Measurements from ENCODE around the genes COL9A2 and NFYC.

GRCh38 chr1:39103634-39104331 lies 77.6 kb downstream of the NDUFS5 start:
- PRO-cap: bidirectional peak, plus-strand start at chr1:39104482, minus-strand start at chr1:39104287
- RAMPAGE, long total RNA: no peak

GRCh38 chr1:39114551-39115356 lies 88.6 kb downstream of the NDUFS5 start:
- PRO-cap: no peak
- RAMPAGE, long total RNA: no peak

DNA sequence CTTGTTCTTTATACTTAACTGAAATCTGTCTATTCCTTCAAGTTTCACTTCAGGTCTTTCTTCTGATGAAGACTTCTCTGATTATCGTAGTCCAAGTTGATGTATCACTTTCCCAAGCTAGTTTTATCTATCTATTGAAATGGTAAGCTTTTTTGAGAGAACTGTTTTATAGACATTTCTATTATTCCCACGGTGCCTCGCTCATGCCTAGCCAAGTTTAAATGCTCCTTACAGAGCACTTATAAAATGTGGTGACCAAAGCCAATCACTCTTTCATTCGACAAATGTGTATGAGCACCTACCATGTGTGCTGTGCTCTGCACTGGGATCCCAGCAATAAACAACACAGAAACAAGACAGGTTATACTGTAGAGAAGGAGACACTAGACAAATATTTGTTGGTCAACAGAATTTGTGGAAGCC lies 34.4 kb upstream of the MACF1 start:
- PRO-cap: no peak
- RAMPAGE, long total RNA: no peak

- PRO-cap: no peak
- RAMPAGE, long total RNA: no peak
Observed at GRCh38 chr1:39282934-39283865, 78.7 kb downstream of the MACF1 start.

- PRO-cap: no peak
- RAMPAGE, long total RNA: no peak
Observed at GRCh38 chr1:39367934-39368637, 123.3 kb upstream of the BMP8A start.

DNA sequence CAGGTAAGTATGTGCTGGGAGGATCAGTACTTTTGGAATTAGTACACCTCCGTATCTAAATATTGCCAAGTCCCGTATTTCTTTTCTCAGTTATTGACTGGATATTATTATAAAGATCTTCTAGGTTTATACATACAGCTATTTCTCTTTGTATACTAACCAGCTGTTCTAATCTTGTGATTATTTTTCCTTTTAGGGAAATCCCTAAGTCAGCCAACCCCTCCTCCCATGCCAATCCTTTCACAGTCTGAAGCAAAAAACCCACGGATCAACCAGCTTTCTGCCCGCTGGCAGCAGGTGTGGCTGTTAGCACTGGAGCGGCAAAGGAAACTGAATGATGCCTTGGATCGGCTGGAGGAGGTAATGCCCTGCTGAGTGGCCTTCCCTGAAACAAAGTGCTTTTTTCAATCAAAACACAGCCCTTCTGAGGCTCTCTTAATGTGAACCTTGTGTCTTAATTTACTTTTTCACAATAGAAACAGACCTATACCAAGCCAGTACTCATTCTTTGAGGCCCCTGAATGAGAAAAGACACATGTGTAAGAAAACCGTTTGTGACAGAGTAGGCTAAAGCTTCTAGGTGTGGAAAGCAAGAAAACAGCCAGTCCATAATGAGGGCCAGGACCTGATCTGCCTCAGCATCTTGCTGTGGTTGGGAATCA lies 32.4 kb upstream of the BMP8A start:
- PRO-cap: no peak
- RAMPAGE, long total RNA: no peak

- PRO-cap: no peak
- RAMPAGE, long total RNA: no peak
Observed at GRCh38 chr1:39485340-39486082, 5.9 kb upstream of the BMP8A start.

DNA sequence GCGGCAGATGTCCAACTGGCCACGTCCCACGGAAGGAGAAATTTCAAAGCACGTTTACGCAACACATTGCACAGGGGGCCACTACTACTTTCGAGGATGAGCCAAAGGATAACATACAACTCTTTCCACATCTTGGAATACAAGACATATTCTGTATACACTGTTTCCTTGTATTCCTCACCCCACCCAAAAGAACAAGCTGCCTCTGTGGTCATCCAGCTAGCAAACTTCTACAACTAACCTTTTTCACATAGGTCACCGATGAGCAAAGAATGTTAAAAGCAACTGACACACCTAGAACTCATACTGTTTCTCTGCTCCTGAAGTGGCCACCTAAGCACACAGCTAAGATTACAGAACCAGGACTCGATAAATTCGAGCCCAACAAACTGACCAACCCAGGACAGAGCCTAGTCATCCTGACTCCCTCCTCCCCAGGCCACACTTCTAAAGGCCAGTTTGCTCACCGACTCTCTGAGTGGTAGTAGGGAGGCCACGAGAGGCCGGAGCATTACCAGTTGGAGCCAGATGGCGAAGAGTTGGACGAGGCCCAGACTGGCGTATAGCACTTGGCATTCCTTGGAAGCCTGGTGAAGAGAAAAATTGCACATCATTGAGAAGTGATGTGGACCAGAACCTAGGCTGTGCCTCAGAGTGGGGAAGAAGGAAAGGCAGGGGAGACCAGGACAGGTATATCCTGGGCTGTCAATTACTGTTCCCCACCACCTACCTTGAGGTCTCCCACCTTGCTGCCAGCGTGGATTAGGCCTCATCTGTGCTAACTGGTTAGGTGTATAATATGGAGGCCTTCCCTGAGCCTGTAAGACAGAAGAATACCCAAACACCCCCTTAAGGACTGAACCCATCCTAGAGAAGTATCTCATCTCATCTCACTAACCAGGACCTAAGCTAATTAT lies 12.4 kb downstream of the PABPC4 start:
- PRO-cap: no peak
- RAMPAGE, long total RNA: no peak

GRCh38 chr1:39566288-39567261 lies 10.0 kb downstream of the PABPC4 start:
- PRO-cap: no peak
- RAMPAGE, long total RNA: no peak

- PRO-cap: no peak
- RAMPAGE, long total RNA: no peak
Observed at GRCh38 chr1:39957157-39957975, 2.4 kb downstream of the MFSD2A start.

DNA sequence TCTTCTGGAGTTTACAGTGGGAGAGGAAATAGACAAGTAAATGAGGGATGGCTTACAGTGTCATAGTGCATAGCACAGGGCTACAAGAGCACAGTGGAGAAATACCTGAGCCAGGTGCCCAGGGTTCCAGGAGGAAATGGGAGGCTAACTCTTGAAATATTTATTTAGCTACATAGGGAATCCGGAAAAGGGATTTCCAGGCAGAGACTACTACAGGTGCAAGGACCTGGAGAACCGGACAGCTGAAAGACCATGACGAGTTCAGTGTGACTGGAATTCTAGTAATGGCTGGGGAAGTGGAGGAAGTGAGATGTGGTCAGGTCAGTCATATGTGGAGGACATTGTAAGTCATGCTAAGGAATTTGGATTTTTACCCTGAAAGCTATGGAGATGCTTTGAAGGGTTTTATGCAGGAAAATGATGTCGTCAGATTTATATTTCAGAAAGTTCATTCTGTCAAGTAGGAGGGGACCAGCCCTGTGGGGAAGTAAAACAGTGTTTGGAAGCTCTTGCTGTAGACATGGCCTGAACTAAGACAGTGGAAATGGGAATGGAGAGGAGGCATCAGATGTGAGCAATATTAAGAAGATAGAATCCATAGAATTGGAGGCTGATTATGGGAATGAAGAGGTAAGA lies 1.8 kb downstream of the CAP1 start:
- PRO-cap: no peak
- RAMPAGE, long total RNA: no peak

DNA sequence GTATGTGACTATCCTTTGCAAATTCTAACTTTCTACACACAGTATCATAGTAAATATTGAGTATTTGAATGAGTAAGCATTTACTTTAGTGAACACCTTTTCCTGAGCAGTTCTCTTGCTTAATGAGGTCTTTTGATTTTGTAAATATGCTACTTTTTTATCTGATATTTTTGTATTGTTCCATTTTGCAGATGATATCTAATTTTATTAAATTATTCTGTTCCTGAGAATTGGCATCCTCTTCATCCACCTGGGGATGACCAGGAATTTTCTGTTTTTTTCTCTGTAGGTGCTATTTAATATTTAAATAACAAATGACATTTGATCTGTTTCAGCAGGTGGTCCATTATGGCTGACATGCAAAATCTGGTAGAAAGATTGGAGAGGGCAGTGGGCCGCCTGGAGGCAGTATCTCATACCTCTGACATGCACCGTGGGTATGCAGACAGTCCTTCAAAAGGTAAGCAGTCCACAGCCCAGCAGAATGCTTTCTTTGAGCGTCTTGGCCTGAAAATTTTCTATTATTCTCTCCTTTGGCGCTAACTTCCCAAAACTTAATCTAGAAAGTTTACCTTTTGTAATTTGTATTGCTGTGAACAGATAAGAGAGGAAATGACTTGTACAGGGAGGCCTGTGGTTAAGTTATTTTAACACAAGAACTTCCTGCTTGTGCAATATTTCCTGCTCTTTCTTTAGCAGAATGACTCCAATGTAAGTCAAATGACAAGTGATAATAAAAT lies 18.6 kb downstream of the CAP1 start:
- PRO-cap: bidirectional peak, plus-strand start at position 416 of the sequence, minus-strand start at position 254 of the sequence
- RAMPAGE, long total RNA: no peak

DNA sequence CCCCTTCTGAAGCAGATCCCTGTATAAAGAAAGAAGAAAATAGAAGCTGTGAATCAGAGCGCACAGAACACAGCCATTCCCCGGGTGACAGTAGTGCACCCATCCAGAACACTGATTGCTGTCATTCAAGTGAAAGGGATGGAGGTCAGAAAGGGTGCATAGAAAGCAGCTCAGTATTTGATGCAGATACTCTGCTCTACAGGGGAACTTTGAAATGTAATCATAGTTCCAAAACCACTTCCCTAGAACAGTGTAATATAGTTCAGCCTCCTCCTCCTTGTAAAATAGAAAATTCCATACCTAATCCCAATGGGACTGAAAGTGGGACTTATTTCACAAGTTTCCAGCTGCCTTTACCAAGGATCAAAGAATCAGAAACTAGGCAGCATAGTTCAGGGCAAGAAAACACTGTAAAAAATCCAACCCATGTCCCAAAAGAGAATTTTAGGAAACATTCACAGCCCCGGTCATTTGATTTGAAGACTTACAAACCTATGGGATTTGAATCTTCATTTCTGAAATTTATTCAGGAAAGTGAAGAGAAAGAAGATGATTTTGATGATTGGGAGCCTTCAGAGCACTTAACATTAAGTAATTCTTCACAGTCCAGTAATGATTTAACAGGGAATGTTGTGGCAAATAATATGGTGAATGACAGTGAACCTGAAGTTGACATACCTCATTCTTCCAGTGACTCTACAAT lies 8.1 kb upstream of the TMCO2 start:
- PRO-cap: no peak
- RAMPAGE, long total RNA: no peak

DNA sequence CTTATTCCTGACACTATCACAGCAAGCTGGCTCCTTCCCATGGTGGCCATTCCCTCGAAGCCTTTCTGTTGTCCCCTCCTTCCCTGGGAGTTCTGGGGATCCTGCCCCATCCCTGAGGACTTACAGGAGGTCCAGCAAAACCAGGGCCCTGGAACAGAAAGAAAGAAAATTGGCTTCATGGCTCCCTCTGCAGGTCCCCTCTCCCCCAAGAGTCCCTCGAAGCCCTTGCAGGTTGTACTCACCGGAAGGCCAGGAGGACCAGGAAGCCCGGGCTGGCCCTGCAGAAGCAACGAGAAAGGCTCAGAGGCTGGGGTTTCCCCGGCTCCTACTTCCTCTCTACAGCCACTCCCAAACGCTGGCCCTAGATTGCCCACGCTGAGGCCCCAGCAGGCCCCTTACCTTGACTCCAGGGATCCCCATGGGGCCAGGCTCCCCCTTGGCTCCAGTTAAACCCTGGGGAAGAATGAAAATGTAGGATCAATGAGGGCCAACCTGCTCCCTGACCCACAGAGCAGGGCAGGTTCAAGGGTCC lies 4.7 kb downstream of the COL9A2 start:
- PRO-cap: no peak
- RAMPAGE, long total RNA: no peak

- PRO-cap: bidirectional peak, plus-strand start at chr1:40317444, minus-strand start at chr1:40317282
- RAMPAGE, long total RNA: no peak
Observed at GRCh38 chr1:40317091-40317735, at the start of gene COL9A2. Gene COL9A2, minus strand, starts transcription at chr1:40317286.

GRCh38 chr1:40338709-40339092 lies 21.6 kb upstream of the COL9A2 start:
- PRO-cap: no peak
- RAMPAGE, long total RNA: no peak

DNA sequence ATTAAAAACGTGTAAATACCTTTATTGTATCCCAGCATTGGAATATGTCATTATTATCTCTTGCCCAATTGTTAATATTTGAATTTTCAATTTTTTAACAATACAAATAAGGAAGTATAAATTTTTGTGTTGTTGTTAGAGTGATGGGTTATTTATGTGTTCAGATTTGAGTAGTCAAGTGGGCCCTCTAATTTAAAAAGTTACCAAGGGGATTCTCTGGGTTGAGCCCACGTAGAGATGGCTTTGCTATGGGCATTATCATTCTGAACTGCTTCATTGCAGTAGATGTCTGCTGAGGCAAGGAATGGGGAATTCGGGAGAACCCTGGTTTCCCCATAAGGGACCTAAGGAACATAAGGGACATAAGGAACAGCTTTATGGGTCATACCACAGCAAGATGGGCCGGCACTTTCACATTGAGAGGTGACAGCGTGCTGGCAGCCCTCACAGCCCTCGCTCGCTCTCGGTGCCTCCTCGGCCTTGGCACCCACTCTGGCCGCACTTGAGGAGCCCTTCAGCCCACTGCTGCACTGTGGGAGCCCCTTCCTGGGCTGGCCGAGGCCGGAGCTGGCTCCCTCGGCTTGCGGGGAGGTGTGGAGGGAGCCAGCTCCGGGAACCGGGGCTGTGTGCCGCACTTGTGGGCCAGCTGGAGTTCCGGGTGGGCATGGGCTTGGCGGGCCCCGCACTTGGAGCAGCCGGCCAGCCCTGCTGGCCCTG lies 13.9 kb downstream of the SMAP2 start:
- PRO-cap: no peak
- RAMPAGE, long total RNA: no peak

GRCh38 chr1:40649362-40649561 lies 16.2 kb downstream of the RIMS3 start:
- PRO-cap: no peak
- RAMPAGE, long total RNA: no peak

DNA sequence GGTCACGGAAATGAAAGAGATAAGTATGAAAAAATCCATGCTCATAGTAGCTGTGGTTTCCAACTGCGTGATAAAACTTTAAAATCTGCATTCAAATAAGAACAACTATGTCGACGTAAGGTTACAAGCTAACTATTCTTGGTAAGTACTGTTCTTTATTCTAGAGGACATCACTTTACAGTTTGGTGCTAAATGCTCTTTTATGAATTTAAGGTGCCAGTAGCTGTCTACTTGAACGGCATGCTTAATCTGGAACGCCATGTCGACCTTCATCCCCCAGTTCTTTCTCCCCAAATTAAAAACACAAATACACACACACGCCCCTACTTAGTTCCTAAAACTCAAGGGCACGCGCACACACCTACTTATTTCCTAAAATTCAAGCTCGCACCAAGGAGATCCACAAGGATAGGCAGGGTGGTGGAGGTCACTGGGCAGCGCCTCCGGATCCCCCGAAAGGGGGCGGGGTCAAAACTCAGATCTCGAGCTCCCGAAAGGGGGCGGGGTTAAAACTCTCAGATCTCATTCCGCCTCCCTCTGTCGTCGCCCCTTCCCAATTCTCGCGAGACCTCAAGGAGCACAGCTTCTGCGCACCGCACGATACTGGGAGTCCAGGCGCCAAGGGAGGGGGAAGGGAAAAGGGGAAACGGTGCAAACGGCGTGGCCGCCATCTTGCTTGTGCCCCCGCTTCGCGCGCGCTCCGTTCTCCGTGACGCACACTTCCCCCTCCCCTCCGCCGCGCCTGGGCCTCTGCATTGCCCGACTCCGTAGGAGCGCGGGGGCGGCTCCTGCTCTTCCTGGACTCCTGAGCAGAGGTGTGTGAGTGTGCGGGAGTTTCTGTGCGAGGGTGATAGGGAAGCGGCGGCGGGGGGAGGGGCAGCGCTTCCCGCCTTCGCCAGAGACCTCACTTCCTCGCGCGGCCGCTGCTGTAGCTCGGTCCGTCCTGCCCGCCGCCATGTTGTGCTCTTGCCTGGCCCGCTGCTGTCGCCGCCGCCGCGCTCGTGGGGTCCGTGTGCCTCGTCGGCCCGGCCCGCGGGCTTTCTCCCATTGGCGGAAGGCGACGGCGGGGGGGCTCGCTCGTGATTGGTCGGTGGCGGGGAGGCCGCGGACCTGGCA lies at the start of gene NFYC:
NFYC (plus strand) TSS at position 652 of the 1,116 bp plus-strand sequence.
- PRO-cap: bidirectional peak, plus-strand start at position 637 of the sequence, minus-strand start at position 609 of the sequence; bidirectional peak, plus-strand start outside the sequence, minus-strand start at position 986 of the sequence
- RAMPAGE, long total RNA: start-site peak on the plus strand centred at position 687 of the sequence, 163 bp wide, 297 and 81 reads in 2 replicates; start-site peak on the minus strand centred at position 995 of the sequence, 56 bp wide, 43 and 8 reads in 2 replicates

DNA sequence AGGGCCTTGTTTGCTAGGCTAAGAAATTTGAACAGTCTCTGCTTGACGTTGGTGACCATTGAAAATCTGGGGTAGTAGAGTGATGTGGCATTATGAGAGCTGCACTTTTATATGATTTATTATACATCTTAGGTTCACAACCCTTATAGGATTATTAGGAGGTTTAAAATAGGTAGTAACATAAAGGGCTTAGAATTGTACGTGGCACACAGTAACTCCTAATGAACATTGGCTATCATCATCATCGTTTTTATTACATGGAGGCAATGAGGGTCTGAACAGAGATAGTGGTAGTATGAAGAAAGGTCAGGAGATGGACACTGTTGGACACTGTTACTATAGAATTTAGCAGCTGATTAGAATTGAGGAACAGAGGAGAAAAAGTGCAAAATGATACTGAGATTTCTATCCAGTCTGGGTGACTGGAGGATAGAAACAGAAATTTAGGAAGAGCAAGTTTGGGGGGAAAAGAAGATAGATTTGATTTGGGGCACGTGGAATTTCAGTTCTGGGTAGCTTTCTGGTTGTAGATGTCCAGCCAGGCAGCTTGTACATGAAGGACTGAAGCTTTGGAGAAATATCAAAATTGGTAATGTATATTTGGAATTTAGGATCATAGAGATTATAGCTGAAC lies 25.1 kb downstream of the NFYC start:
- PRO-cap: no peak
- RAMPAGE, long total RNA: no peak